Penis (tissue), 1 donor: ENCODE results near the genes CELF2 and ECHDC3.

DNA sequence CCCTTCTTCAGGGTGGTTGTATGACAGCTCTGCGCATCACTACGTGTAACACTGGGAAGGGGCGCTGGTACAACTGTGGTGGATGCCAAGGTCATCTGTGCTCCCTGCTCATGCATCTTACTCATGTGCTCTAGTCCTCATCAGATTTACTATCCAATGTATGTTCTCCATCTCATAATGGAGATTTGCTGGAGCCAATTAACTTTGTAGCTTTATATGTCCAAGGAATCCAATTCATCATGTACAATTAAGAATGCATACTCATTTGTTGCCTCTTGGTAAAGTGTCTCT is 1261.8 kb upstream of the CELF2 start:
- PRO-cap, result no peak

- PRO-cap, result no peak
These were observed 722.8 kb upstream of the CELF2 start for GRCh38 chr10:10294494-10295636.

GRCh38 chr10:11017240-11018440 is at the start of gene CELF2:
Gene CELF2 (plus strand): TSS chr10:11017872.
- PRO-cap, result bidirectional peak, plus-strand start at chr10:11017963, minus-strand start at chr10:11018038; bidirectional peak, plus-strand start at chr10:11018212, minus-strand start at chr10:11018098

DNA sequence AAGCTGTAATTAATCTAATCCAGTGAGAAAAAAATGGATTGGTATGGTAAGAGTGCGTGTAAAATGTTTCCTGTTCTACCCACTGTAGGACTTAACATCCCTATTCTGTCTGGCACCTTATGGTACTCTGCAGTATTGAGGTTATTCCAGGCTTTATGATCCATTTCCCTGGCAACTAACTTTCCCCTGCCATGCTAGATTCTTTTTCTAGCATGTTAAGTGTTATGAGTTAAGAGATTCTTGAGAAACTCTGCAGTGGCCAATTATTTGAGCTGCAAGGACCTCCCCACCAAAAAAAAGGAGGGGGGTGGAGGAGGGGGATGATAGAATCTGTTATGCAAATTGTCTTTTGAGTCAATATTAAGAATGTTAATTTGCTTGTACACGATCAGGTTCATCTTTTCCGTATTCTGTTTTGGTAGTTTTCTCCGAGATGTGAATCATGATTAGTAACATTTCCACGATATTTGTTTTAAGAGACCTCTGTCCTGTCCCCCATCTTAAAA is 1.7 kb downstream of the CELF2 start:
- PRO-cap, result no peak

- PRO-cap, result no peak
These were observed 70.3 kb downstream of the CELF2 start for GRCh38 chr10:11087794-11088581.

- PRO-cap, result no peak
These were observed 132.6 kb downstream of the CELF2 start for GRCh38 chr10:11150059-11150915.

DNA sequence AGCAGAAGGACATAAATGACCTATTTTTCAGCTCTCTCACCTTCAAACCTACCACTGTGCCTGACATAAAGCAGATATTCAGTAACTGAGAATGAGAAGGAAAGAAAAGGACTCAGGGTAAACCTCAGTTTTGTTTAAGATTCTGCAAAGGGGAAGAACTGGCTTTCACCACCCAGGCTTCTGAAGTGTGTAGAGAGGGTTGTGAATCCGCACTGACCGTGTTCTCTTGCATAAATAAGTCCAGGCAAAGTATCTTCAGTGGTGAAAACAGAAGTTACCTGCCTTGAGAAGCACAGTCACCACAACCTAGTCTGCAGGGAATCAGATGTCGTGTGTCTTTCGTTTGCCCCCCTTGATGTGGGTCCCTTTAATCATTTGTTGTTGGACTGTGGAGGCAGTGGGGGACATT is 139.9 kb downstream of the CELF2 start:
- PRO-cap, result no peak

DNA sequence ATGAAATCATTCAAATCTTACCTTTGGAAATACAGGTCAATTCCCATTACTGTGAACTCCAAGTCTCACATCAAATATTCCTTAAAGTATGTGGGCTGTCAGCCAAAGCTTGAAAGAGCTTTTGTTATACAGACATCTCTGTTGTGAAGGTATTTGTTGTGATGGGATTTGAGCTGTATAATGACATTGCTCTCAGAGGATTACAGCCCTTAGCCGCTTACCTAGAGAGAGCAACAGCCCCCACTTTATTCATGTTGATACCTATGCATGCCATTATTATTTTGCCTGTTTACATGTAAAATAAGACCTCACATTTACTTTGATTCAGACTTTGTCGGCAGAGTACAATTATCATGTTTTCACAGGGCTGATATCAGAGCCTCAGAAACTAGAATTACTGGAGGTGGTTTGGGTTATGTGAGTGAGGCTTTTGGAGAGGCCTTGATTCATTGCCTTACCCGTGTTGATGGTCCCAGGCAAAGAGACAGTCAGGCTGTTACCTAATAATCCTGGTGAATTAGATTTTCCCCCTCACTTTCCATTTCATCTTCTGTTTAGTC is 150.6 kb downstream of the CELF2 start:
- PRO-cap, result no peak

DNA sequence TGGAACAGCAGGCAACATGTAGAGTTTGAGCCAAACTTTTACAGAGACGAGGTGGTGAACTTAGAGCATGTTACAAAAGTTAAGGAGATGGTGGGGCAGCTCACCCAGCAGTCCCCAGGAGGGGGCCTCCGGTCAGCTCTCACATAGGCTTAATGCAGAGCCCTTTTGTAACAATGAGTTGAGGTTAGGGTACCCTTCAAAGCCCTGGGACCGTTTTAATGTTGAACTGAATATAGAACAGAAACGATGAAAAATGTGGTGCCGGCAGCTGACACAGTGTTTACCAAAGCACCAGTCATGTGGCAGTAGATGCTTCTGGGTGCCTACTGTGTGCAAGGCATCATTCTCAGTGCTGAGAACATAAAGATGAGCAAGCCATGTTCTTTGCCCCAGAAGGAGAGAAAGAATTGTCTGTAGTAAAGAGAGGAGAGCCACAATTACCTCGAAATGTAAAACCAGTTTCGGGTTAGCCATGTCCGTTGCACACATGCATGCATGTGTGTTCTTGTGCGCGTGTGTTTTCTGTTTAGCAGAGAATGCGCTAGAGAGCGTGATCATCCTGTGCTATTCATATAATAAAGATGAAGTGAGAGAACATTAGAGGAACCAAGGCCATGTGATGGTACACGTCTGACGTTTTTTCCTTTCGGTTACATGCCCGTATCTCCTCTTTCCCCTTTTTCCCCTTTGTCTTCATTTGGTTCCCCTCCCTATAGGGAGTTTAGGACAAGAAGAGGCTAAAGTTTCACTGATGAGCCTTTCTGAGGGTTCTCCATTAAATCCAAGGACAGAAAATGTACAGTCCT is 158.0 kb downstream of the CELF2 start:
- PRO-cap, result no peak

DNA sequence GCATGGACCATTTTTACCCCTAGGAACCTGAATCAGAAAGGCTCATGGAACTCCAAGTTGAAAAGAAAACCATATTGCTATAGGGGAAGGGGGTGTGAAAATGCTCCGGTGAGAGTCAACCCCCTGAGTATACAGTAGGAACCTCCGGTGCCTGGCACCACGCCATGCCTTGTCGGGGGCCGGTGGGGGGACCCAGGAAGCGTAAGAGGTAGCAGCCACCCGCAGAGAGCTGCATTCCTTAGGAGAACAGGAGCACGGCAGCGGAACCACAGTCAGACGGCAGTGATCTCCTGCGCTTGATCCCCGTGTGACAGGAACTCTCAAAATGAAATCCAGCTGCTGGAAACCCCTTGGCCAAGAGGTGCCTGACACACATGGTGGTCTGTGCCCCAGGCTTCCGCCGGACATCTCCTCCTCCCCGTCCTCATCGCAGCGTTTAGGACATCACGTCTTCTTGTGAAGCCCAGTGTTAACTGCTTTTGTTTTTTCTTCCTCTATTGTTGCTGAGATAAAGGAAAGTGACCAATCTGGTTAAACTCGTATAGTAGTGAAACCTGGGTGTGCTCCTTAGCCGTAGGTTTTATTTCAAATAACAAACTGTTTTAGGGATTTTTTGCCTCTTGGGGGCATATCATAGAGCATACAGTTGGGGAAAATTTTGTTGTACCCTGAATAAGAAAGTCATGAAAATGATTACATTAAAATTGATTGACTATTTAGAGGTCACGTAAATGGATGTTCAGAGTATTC is 186.9 kb downstream of the CELF2 start:
- PRO-cap, result no peak

- PRO-cap, result no peak
These were observed 195.0 kb downstream of the CELF2 start for GRCh38 chr10:11212609-11213116.

GRCh38 chr10:11236599-11237687 is 219.3 kb downstream of the CELF2 start:
- PRO-cap, result no peak

- PRO-cap, result no peak
These were observed 243.6 kb downstream of the CELF2 start for GRCh38 chr10:11261029-11261976.

DNA sequence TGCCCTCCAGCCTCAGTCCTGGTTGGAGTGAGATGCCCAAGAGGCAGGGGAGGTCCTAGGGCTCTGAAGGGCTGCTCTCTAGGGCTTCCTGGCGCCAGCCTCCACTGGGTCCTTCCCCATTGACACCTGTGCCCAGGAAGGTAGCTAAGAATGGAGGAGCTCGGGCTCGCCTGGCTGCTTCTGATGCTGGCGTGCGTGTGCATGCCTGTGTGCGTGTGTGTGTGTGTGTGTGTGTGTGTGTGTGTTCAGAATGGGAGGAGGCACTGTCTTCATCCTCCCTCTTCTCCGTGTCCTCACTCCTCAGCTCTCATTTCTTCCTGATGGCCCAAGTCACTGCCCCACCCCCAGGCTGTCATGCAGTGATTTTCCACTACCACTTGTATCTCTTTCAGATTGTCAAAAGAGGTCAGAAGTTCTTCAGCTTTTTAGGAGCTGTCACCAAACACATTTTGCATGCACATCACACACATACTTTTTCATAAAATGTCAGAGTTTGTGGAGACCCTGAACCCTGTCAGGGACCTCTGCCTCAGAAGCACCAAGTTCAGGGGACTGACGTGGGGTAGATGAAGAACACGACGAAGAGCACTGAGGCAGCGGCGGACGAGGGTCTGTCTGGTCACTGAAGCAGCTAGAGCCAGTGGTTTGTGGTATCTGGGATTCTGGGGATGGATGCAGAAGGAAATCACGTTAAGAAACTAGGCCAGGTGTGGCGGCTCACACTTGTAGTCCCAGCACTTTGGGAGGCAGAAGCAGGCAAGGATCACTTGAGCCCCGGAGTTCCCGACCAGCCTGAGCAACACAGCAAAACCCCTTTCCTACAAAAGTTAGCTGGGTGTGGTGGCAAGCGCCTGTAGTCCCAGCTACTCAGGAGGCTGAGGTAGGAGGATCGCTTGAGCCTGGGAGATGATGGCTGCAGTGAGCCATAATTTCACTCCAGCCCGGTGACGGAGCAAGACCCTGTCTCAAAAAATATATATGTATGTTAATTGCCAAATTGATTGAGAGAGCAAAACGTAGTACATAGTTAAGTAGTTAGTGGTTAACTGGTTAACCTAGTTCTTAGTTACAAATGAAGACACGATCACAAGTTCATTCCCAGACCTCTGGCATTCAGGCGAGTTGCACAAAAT is 263.5 kb downstream of the CELF2 start:
- PRO-cap, result no peak

GRCh38 chr10:11546969-11547666 is 64.3 kb downstream of the USP6NL start:
- PRO-cap, result no peak

- PRO-cap, result no peak
These were observed 31.8 kb downstream of the USP6NL start for GRCh38 chr10:11579580-11580034.

DNA sequence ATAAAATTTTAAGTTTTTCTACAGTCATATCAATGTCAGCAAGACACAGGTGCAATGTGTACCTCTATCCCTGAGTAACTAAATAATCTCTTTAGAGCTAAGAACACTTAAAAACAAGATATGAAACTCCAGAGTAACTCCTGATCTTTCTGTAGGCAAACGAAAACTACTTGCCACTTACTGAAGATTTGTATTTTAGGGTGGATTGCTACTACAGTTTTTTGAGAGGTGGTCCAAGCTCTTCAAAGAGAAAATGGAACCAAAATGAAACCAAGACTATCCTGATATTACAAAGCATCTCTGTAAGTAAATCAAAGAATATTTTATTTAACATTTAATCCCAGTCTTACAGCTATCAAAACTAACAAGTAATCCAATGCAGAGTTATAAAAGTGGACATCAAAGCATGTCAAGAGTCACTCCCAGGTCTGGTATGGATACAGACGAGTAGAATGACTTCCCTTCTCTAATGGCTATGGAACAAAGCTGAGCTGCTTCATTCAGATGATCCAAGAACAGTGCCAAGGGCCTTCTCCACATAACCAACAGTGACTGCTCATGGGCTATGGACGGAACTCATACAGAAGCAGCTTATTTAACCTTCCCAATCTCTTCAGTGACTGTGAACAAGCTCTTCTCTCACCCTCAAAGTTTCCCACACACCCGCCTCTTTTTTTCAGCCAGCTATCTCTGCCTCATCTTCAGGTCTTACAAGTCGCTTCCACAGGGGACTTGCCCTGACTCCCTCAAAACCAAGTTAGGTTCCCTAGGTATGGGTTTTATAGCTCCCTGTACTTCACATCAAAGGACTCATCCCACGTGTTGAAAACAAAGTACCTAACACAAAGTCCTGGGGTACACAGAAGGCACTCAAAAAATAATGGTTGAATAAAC is 3.3 kb downstream of the USP6NL start:
- PRO-cap, result no peak

GRCh38 chr10:11631831-11632593 is 20.6 kb upstream of the USP6NL start:
- PRO-cap, result no peak

DNA sequence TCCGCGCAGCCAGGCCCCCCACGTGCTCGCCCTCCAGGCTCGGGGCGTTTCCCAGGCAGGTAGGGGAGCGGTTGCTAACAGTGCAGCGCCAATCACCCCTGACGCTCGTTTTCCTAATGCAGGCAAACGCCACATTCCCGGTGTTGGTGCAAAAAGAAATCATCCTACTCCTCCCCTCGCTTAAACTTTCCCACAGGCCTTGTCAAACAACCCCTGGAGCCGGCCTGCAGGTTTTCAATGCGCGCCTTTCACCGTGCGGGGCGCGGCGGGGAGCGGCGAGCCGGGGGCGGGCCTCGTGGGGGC is 217 bp upstream of the ECHDC3 start:
- PRO-cap, result bidirectional peak, plus-strand start outside the sequence, minus-strand start at position 239 of the sequence

- PRO-cap, result bidirectional peak, plus-strand start at chr10:11742438, minus-strand start at chr10:11742252
These were observed at the start of gene ECHDC3 for GRCh38 chr10:11742317-11743472. Gene ECHDC3 (plus strand): TSS chr10:11742382.